Pericardium fibroblast (primary cell): ENCODE measurements around a stretch of chr6.

DNA sequence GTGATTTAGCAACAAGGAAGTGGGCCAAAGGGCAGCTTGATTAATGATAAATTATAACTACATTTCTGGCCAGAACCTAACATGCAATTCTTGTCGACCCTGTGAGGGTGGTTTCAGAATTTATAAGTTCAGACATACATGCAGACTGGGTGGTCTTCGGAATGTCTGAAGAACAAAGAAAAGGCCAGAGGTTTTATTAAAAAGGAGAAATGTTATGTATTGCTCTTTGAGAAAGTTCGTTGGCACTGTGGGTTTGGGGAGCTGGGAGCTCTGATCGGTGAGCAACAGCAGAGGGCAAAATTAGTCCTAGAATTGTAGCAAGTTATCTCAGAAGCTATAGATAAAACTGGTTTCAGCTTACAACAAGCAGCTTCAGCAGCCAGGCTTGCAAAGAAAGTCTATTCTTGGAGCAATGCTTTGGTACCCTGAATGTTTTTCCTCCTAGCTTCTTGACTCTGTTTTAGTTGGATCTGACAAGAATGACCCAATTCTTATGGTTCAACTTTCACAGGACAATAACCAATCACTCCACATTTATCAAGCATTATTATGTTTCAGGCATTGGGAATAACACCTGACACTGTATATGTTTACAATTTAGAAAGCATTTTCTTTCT, 50.9 kb downstream of the RPF2 start:
- RAMPAGE, long total RNA: no peak

- RAMPAGE, long total RNA: no peak
Measured at GRCh38 chr6:111096097-111096687, 8.9 kb downstream of the SLC16A10 start.

DNA sequence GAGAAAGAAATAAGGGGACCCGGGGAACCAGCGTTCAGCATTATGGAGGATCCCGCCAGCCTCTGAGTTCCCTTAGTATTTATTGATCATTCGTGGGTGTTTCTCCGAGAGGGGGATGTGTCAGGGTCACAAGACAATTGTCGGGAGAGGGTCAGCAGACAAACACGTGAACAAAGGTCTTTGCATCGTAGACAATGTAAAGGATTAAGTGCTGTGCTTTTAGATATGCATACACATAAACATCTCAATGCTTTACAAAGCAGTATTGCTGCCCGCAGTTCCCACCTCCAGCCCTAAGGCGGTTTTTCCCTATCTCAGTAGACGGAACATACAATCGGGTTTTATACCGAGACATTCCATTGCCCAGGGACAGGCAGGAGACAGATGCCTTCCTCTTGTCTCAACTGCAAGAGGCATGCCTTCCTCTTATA, 3.9 kb upstream of the MFSD4B start:
- RAMPAGE, long total RNA: no peak

DNA sequence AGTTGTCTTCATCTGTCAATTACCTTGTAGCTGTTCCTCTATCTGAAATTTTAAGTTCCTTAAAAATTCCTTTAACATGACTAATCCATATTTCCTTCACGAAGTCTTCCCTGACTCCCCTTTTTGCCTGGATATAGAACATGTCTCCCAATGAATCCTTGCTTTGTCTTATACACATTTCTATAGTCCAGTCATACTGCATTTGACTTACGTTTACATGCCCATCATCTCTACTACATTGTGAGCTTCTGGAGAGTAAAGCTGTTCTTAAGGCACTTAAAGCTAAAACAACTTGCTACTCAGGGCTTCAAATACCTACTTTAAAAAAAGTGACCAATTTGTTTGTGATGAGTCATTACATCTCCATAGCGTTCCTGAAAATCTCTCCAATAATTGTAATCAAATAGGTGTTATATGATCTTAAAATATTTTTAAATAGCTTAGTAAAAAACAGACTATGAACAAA, 4.9 kb downstream of the REV3L start:
- RAMPAGE, long total RNA: no peak

GRCh38 chr6:111499767-111500581, 17.0 kb upstream of the REV3L start:
- RAMPAGE, long total RNA: no peak

GRCh38 chr6:111554743-111555638, 50.7 kb downstream of the TRAF3IP2 start:
- RAMPAGE, long total RNA: no peak

GRCh38 chr6:111604761-111605728, 633 bp downstream of the TRAF3IP2 start:
- RAMPAGE, long total RNA: no peak

DNA sequence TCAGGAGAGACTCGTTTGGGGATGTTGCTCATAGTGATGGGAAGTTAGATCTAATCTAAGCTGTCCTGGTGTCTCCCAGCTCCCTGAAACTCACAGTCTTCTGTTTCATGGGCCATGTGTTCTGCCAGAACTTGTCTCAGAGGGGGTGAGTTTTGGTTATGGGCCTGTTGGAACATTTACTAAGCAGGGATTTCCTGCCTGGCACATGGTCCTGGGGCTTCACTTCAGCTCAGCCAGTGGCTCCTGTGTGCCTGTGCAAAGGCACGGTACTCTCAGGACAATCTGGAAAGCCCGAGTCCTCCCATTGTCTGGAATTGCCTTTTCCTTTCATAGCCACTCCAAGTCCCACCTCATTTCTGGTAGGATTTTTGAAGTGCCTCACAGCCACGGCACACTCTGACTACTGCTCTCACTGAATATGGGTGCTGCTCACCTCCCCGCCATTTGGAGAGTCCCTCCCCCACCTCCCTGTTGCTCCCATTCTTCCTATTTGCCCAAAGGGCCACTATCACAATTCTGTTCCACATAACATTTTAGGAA, 17.7 kb upstream of the TRAF3IP2 start:
- RAMPAGE, long total RNA: no peak

DNA sequence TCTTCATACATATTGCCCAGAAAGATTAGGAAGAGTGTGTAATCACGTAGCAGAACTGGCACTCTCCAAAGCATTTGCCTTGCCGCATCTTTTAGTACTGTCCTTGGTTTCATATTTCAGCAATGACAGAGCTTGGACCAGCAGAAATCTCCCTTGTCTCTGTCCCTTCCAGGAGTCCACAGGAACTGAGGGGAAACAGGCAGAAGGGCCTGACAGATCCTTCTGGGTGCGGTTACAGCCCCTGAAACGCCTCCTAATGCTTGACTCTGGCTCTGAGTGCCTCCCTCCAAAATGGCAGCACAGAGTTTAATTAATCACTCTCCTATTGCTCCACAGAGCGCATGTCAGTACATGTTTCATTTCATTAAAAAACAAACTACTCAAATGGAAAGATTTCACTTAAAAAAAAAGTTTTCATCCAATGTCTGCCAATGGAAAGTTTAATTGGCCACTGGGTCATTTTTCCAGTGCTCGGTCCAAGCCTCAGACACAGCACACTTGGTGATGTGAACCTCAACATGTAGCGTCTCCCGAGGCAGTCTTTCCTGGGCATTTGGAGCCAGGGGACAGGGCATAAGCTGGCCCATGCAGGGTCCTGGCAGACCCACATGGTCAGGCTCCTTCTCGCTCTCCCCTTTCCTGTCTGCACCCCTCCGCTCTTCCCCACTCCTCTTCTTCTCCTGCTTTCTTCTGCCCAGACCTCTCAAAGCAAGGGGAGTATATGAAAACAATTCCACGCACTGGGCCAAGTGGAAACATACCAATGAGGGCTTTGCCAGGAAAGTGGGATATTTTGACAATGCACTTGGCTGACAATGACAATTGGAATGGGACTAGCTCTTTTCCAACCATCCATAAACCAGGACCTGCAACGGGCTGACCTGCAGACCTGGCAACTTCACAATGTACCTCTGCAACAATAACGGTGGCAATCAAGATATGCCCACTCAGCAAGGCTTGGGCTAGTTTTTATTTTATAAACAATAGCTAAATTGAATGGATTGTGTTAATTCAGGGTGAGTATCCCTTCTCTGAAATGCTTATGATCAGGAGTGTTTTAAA, 58.7 kb upstream of the TRAF3IP2 start:
- RAMPAGE, long total RNA: no peak

DNA sequence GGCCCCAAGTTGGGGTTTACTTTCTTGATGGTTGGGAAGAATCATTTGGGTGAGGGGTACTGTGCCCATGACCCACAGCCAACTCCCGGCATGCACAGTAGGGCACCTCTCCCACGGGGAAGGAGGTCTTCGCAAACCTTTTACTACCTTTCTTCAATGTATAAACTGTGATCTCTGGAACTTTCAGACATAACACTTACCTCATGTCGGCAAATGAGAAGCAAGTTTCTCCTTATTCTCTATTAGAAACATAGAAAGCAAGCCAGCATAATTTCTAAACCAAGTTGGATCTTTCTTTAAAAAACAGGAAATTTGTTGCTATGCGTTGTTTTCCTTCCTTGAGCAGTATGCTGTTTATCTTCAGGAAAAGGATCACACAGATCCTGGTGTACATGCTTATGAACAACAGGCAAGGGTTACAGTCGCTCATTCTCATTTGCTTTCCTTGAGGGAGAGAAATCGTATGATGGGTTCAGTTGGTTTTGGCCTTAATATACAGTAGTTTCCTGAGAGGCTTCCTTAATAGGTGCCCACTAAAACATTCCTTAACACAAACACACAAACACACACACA, 118.9 kb downstream of the FYN start:
- RAMPAGE, long total RNA: no peak

DNA sequence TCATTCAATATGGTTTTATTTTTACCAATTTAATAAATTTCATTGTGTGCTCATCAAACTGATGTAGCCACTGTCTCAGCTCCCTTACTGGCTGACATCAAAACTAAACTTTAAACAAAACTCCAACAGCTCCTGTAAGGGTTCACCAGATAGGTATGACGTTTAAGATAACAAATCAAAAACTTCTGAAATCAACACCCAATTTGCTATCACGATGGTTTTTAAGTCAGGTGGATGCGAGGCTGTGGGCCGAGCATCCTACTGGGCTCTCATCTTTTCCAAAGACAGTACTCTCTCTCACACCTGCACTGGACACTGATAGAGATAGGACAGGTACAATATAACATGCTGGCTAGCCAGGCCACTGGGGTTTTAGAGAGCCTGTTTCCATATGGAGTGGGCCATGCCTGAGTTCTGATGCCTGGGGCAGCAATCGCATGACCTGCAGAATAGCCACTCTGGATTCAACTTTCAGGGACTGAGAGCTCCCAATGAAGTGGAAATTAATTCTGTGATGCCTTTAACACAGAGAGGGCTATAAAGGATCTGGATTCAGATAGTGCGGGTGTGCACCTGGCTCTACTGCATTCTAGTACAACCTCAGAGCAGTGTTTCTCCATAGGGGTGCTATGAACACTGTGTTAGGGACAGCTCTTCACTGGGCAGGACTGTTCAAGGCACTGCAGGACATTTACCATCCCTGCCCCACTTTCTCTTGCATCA, 99.3 kb downstream of the FYN start:
- RAMPAGE, long total RNA: no peak

DNA sequence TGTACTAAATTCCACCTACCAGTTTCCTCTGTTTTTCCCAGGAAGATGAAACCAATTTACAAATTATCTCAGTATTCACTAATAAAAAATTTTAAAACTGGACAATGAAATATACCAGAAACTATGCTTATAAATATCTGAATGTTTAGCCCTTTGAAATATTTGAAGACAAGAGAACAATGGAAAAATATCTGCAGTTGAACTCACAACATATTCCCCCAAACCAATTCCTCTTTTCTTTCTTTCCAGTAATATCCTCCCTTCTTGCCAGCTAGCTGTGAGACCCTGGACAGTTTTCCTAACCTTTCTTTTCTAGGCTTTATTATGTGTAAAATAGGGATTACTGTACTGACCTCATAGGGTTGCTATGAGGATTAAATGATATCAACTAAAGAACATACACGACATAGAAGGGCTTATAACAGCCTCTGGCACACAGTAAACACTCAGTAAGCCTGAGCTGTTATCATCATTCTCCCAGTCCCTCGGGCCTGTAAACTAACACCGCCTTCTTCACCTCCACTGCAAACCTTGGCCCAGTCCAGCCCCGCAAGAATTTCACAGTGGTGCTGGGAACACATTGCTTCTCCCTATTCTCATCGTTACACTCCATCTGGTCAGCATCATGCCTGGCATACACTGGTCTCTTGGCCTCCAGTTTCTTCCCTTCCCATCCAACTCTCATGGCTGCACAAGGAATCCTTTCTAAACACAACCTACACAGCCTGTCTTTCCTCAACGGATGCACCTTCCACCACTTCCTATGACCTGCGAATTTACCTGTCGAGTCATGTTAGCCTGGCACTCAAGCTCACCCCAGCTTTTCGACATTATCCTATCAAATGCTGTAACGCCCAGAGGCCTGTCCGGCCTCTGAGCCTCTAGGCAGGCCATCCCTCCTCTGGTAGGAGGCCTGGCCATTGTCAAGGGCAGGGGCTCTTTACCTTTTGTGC, 92.2 kb downstream of the FYN start:
- RAMPAGE, long total RNA: no peak

- RAMPAGE, long total RNA: no peak
Measured at GRCh38 chr6:111793669-111794302, 79.5 kb downstream of the FYN start.

DNA sequence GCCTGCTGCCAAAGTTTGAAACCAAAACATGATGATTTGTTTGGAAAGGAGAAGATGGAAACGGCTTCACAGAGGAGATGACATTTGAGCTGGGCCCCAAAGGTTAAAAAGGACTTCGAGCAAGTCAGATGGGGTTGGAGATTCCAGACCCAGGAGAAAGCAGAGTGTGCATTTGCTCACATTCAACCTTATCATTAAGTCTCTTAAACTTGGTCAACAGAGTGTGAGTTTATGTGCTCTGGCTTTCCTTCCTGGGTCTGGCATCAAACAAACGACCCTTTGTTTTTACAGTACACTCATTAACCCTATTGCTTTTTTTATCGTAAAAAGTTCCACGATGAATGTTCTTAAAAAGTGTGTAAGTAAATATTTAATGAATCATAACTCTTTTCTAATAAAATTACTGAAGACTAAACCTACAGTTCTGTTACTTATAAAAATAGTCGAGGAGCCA, 2.6 kb downstream of the FYN start:
- RAMPAGE, long total RNA: no peak

GRCh38 chr6:111960026-111960379, 86.8 kb upstream of the FYN start:
- RAMPAGE, long total RNA: no peak

GRCh38 chr6:111976206-111976548, 77.7 kb upstream of the CCN6 start:
- RAMPAGE, long total RNA: no peak

DNA sequence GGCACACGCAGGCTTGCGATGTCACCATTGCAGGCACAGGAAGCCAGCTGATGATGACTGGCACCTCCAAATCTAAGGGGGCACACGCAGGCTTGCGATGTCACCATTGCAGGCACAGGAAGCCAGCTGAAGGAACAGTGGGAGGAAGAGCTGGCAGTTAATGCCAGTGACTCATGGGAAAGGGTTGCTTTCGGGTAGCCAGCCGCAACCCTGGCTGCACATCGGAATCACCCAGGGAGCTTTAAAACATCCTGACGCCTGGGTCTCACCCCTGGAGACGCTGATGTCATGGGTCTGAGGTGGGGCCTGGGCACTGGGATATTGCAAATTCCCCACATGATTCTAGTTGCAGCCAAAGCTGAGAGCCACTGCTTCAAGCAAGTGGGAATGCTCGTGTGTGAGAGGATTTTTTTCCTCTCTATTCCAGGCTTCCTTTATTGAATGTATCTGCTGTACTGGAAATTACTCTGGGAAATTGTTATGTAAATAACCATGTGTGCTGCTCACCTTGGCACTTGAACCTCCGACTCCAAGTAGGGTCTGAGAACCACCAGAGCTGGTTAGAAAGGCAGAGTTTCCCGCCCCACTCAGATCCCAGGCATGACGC, 16.0 kb upstream of the CCN6 start:
- RAMPAGE, long total RNA: no peak

- RAMPAGE, long total RNA: no peak
Measured at GRCh38 chr6:112044907-112045387, 9.0 kb upstream of the CCN6 start.

GRCh38 chr6:112131414-112131988, 44.1 kb downstream of the FAM229B start:
- RAMPAGE, long total RNA: no peak

DNA sequence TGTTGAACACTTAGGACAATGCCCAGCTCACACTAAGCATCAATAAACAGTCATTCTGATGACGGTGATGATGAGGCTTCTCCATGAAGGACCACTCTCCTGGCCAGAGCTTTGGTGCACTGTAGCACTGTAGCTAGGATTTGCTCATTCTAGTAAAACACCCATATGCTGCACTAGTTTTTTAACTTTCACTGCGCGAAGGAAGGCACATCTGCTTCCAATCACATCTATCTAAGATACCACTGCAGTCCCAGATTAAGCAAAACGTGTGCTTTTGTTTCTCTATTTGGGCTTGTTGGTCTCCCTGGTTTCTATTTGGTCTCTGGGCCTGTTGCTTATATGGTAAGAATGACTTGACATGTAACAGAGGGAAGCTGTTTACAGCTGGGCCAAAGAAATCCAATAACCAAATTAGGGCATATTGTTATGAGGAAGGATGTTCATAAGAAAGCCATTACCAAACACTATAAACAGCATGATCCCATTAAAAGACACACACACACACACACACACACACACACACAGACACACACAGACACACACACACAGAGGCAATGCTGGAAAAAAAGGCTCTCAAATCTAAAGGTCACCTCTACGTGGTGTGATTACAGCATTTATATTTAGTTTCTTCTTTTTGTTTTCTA, 62.4 kb downstream of the FAM229B start:
- RAMPAGE, long total RNA: no peak